Esophagus muscularis mucosa (tissue), 4 donors: Measurements from ENCODE around the genes RBM3, GATA1, PQBP1, PLP2, SYP, CACNA1F, GAGE12E and GAGE1.

DNA sequence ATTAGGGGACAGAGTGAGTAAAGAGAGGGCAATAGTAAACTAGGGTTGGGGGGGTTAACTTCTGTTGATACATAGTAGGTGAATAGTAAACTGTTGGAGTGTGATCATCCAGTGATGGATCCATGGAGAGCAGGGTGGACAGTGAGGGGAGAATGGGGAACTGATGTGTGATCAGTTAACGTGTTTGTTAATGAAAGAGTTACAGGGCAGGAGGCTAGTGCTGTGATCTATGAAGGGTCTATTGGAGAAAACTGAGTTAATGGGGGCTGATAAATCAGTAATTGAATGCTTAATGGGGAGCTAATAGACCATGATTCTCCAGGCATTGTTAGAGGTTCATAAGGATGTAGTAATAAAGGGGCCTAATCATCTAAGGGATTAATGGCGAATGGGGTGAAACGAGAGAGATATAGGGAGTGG lies 1.1 kb downstream of the FTSJ1 start:
- PRO-cap, result no peak
- RAMPAGE, long total RNA, 4 experiments, result no peak in any of the 4 experiments

DNA sequence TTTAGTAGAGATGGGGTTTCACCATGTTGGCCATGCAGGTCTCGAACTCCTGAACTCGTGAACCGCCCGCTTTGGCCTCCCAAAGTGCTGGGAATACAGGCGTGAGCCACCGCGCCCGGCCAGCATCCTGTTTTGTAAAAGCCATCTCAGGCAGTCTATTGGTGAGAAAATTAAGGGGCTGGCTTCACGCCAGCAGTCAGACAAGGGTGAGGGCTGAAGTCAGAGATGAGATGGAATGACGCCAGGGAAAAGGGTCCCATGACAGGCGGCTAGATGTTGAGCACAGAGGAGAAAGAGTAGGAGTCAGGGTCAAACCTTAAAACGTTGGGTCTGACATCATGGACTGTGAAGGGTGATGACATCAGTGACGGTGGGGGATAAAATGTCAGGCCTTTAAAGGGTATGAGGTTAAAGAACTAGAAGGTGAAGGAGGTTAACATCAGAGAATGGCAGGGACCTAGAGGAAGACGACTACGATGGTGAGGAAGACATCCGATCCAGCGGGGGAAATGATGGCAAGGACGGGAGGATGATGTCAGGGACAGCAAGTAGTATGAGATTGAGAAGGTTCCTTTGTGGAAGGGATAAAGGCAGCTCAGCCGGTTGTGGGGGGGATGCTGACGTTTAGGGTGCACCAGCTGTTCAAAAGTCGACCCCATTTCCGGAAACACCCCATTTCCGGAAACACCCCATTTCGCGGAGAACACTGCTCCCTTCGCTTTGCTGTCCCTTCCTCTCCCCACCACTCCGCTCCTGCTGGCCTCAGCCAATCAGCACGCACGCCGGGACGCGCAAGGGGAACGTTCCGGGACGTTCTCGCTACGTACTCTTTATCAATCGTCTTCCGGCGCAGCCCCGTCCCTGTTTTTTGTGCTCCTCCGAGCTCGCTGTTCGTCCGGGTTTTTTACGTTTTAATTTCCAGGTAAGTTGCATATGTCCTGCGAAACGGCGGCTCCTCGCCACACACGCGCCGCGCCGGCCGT lies at the start of gene RBM3:
Gene RBM3, plus strand, starts transcription at position 833 of the 983 bp plus-strand sequence.
- PRO-cap, result bidirectional peak, plus-strand start at position 833 of the sequence, minus-strand start at position 607 of the sequence
- RAMPAGE, long total RNA, 4 experiments, result start-site peak on the plus strand in 4 of 4 experiments, centred at positions 846 to 853 of the sequence, 765 to 2,639 reads per replicate

DNA sequence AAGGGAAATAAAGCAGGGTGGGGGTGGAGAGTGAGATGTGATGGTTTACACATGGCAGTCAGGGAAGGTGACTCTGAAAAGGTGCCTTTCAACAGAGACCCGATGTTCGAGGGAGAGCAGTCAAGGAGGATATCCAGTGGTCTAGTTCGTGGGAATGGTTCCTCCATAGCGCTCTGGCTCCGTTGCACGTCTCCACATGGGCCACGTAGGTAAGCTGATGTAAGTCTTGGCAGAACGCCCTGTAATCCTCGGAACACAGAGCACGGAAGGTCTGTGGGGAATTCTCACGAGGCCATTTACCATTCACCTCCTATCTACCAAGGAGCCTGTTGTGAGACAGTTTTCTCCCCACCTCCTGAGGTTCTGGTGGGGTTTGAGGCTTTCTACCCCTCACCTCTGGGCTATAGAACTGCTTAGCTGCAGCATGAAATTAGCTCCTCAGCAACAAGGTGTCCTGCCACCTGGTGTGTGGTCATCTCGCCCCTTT lies 7.5 kb upstream of the WDR13 start:
- PRO-cap, result no peak
- RAMPAGE, long total RNA, 4 experiments, result start-site peak on the plus strand in 1 of 4 experiments, centred at position 202 of the sequence, 8 reads per replicate

- PRO-cap, result bidirectional peak, plus-strand start at chrX:48676609, minus-strand start at chrX:48676381
- RAMPAGE, long total RNA, 4 experiments, result no peak in any of the 4 experiments
Observed at GRCh38 chrX:48675881-48676515, 7.6 kb upstream of the WAS start.

GRCh38 chrX:48711592-48712402 lies 15.3 kb downstream of the SUV39H1 start:
- PRO-cap, result no peak
- RAMPAGE, long total RNA, 4 experiments, result no peak in any of the 4 experiments

DNA sequence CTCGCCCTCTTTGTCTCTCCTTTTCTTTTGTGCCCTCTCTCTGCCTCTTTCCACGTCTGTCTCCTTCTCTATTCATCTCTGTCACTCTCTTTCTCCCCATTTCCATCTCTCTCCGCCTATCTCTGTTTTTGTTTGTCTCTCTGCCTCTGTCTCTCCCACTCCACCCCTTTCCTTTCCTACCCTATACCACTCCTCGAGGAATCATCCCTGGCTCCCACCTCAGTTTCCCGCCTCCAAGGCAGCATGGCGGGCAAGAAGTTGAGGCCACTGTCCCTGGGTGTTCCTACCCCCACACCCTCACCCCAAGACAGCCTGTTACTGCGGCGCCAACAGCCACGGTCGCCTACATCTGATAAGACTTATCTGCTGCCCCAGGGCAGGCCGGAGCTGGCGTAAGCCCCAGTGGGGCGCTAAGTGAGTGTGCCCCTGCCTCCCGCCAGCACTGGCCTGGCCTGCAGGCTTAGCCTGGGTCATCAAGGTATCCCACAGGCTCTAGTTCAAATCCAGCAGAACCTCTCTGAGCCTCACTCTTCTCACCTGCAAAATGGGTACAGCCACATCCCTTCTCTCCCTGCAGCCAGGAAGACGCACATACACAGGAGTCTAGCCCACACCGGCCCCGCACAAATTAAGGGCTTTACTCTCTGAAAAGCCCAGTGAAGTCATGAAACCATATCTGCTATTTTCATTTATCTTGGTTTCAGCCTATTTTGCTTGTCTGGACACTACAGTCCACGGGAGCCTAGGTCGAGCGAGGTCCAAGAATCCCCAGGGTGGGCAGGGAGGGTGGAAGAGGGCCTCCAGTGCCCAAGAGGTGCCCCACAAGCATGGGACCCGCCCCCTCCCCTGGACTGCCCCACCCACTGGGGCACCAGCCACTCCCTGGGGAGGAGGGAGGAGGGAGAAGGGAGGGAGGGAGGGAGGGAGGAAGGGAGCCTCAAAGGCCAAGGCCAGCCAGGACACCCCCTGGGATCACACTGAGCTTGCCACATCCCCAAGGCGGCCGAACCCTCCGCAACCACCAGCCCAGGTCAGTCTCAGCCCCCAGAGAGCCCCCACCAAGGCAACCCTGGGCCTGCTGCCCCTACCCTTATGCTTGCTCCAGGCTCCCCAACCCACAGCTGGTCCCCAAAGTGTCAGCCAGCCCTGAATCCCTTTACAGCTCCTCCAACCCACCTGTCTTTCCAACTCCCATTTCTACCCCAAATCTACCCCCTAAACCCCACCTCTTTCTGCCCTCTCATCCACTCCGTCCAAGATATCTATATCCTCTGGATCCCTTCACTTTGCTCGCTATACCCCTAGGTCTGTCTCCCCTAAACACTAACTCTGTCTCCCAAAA lies at the start of gene GATA1:
Gene GATA1, plus strand, starts transcription at position 975 of the 1,342 bp plus-strand sequence.
- PRO-cap, result no peak
- RAMPAGE, long total RNA, 4 experiments, result start-site peak on the plus strand in 1 of 4 experiments, centred at position 964 of the sequence, 5 reads per replicate

DNA sequence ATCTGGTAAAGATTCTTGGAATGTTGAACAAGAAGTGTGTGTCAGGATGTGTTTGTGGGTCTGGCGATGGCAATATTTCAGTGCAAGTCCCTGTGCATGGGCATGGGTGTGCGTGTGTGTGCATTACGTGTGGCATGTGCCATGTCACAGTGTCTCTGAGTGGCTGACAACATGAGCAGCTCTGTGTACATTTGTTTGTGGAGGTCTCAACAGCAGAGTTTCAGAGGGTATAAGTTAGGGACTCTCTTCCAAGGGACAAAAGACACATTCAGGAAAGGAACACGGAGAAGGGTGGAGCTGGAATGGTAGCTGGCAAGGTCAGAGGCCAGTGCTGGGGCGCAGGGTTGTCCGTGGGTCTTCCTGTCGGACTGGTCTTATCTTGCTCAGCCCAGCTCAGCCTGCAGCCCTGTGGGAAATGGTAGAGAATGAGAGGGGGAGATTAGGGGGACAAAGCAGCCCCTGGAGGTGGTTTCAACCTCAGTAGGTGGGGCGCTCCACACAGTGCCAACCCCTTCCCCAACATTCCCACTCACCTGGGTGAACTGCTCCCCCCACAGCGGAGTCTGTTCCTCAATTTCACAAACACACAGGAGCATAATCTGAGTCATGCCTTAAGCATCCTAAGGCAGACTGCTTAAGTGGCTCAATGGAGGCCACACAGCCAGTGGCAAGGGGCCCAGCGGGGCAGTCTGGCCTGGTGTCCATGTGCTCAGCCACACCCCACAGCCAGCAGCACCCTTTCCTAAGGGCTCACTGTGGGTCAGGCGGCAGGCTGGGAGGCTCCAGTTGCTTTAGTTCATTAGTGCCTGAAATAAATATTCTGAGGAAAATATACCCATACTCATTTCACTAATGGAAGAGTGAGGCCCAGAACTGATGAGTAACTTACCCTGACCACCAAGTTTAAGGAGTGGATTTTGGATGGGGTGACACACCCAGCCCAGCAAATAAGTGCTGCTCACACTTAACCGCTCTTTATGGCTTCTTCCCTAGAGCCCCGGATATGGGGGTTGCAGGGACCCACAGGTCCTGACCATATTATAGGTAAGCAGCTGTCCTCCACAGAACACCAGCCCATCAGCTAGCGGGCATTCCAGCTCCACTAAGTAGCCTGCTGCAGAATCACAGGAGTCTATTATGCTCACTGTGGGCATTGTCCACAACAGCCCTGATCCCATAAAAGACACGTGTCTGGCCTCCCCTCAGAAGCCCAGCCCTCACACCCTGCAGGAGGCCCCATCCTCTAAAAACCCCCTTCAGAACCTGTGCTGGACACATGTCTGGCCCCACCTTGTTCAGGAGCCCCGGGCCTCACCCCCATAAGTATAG lies 6.7 kb upstream of the HDAC6 start:
- PRO-cap, result no peak
- RAMPAGE, long total RNA, 4 experiments, result no peak in any of the 4 experiments

DNA sequence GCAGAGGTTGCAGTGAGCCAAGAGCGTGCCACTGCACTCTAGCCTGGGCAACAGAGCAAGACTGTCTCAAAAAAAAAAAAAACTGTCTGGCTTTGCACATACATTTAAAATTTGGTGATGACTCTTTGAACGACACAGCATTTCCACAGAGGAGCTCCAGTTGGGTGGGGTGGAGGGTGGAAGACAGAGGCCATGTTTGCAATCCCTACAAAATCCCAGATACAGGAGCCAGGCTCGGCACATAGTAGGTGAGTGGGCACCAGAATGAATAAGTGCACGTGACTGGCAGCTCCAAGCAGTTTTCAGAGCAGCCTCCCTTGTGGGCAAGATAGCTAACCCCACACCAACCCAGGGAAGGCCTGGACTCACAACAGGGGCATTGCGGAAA lies 1.2 kb downstream of the TIMM17B start:
- PRO-cap, result no peak
- RAMPAGE, long total RNA, 4 experiments, result no peak in any of the 4 experiments

DNA sequence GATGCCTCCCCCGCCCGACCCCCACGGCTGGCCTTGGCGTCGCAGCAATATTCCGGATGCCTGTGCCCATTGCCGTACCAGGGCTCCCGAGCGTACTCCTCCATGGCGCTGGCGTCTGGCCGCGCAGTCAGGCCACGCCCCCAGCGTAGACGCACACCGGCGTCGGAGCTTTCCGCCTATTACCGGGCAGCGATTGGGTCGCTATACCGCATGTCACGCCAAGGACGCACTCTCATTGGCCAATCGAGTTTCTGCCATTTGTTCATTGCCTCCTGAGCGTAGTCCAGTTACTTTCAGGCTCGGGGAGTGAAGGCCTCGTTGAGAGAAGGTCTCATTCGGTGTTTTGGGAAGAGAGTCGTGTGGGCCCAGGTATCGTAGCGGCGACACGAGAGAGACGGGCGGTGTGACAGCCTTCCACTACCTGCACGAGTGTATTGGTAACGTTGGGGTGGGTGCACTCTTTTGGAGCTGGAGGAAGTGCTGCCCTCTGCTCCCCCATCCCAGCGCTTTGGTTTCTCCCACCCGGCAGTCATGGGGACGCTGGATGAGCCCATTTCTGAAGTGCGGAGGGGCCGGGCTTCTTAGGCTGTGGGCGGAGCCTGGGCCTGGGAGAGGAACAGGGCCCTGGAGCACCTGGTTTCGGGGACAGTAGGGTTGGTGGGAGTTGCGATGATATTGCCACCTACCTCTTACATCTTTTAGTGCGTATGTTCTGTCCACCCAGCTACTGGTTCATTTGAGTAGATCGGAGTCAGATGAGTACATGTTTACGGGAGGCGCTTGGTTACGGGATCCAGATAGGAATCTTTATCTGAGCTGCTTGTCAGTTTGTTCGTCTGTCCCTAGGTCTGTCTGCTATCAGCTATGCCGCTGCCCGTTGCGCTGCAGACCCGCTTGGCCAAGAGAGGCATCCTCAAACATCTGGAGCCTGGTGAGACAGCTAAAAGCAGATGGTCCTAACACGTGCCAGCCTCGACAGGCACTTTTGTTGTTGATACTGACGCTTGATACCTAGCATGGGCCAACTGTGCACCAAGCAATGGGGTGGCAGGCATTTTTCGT lies at the start of gene PQBP1:
Gene PQBP1, plus strand, starts transcription at position 285 of the 1,062 bp plus-strand sequence.
- PRO-cap, result bidirectional peak, plus-strand start at position 286 of the sequence, minus-strand start at position 117 of the sequence; bidirectional peak, plus-strand start at position 645 of the sequence, minus-strand start at position 510 of the sequence
- RAMPAGE, long total RNA, 4 experiments, result start-site peak on the plus strand in 4 of 4 experiments, centred at positions 292 to 296 of the sequence, 510 to 1,492 reads per replicate; start-site peak on the minus strand in 4 of 4 experiments, centred at positions 116 to 128 of the sequence, 329 to 1,418 reads per replicate

- PRO-cap, result no peak
- RAMPAGE, long total RNA, 4 experiments, result no peak in any of the 4 experiments
Observed at GRCh38 chrX:48954698-48955279, 2.6 kb downstream of the OTUD5 start.

- PRO-cap, result no peak
- RAMPAGE, long total RNA, 4 experiments, result no peak in any of the 4 experiments
Observed at GRCh38 chrX:49028463-49028974, 14.6 kb downstream of the TFE3 start.

DNA sequence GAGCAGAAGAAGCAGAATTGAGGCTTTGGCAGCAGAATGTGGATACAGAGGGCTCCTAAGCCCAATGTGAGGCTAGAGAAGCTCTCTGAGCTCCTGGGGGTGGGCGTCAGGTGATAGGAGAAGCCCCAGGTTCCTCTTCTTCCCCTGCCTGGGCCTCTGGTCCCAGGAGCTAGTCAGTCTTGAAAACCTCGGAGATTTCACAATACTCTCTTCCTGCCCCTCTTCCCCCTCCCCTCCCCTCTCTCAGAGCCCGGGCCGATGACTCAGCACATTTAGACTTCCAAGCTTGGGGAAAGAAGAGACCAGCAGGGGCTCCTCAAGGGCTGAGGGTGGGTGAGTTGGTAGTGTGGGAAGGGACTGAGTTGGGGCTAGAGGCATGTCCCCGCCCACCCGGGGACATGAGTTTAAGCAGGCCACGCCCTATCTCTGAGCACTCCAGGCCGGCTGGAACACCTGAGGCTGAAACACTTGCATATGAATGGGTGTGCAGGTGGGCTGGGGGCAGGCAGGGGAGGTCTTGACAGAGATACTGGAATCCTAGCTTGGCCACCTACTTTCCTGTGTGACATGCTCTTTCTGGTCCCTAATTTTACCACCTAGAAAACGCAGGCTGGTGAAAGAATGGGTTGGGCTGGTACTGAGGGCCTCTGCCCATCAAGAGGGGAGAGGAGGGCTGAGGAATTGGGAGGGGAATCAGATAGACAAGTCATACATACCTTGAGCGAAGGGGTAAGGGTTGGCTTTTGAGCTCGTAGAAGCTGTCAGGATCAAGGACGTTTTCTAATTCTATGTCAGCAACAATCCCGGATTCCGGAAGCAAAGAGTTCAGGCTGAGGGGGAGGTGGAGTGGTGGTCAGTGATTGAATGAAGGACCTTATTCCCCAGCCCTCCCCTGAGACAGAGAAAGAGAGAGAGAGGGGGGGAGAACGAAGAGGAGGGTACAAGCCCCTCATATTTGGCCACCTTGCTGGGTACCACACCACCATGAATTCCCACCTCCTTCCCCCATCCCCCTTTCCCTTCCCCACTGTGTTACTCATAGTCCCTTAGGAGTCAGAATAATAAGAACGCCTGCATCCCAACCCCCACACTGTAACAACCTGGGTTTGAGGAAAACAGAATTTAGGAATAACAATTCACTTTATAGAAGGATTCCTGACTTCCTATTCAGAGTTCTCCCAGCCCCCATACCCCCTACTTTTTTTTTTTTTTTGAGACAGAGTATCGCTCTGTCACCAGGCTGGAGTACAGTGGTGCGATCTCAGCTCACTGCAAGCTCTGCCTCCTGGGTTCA lies 3.0 kb downstream of the TFE3 start:
- PRO-cap, result bidirectional peak, plus-strand start at position 433 of the sequence, minus-strand start at position 171 of the sequence
- RAMPAGE, long total RNA, 4 experiments, result start-site peak on the minus strand in 1 of 4 experiments, centred at position 298 of the sequence, 29 reads per replicate

GRCh38 chrX:49053255-49054150 lies 5.3 kb upstream of the CCDC120 start:
- PRO-cap, result unidirectional peak, plus-strand start at chrX:49053463; unidirectional peak, minus-strand start at chrX:49053856
- RAMPAGE, long total RNA, 4 experiments, result no peak in any of the 4 experiments

DNA sequence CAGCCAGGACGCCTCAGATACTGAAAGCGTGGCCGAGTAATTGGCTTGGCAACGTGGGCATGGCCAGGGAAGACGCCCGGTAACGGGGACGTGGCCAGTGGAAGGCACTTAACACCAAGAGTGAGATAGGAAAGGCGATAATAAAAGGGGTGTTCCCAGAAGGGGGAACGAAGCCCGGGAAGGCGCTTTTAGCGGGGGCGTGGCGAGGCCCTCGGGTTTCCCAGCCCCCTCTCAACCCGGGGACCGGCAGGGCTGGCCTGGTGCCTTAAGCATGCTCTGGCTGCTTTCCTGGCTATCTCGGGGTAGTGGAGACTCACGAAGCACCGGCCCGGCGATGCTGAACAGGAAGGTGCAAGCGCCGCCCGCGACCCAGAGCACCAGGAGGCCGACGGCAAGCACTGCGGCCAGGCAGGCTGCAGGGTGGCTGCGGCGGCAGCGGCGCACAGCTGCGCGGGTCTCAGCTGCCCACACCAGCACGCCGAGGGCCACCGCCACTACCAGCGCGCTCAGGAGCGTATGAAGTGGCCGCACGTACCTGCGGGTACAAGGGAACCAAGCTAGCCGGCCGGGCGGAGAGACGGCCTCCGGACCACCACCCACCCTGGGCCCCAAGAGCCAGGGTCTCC lies 1.6 kb downstream of the PRAF2 start:
- PRO-cap, result bidirectional peak, plus-strand start at position 51 of the sequence, minus-strand start outside the sequence; unidirectional peak, plus-strand start at position 295 of the sequence
- RAMPAGE, long total RNA, 4 experiments, result no peak in any of the 4 experiments

DNA sequence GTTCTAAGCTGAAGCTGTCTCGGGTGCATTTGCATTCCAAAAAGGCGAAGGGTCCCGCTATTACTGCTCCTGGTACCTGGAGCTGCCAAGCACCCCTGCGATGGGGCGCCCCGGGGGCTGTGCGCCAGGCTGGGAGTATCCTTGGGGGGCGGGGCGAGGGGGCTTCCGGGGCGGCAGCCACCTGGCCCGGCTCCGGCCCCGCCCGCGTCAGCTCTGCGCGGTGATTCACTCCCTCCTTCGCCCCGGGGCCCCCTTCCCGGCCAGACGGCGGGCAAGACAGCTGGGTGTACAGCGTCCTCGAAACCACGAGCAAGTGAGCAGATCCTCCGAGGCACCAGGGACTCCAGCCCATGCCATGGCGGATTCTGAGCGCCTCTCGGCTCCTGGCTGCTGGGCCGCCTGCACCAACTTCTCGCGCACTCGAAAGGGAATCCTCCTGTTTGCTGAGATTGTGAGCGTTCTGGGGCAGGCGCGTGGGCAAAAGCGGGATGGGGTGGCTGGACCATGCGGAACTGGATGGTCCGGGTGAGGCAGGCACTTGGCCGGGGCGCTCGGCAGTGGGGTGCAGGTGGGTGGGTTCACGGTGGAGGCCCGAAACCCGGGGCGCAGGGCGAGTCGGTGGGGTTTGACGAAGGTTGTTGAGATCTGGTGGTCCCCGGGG lies at the start of gene PLP2:
Gene PLP2, plus strand, starts transcription at position 253 of the 661 bp plus-strand sequence.
- PRO-cap, result bidirectional peak, plus-strand start at position 263 of the sequence, minus-strand start at position 123 of the sequence
- RAMPAGE, long total RNA, 4 experiments, result start-site peak on the plus strand in 4 of 4 experiments, centred at positions 251 to 264 of the sequence, 541 to 2,638 reads per replicate

GRCh38 chrX:49199977-49200576 lies at the start of gene SYP:
Gene SYP, minus strand, starts transcription at chrX:49200193.
- PRO-cap, result bidirectional peak, plus-strand start at chrX:49200358, minus-strand start at chrX:49200193
- RAMPAGE, long total RNA, 4 experiments, result start-site peak on the minus strand in 2 of 4 experiments, at chrX:49200187-49200224 at its widest, 20 to 23 reads per replicate

DNA sequence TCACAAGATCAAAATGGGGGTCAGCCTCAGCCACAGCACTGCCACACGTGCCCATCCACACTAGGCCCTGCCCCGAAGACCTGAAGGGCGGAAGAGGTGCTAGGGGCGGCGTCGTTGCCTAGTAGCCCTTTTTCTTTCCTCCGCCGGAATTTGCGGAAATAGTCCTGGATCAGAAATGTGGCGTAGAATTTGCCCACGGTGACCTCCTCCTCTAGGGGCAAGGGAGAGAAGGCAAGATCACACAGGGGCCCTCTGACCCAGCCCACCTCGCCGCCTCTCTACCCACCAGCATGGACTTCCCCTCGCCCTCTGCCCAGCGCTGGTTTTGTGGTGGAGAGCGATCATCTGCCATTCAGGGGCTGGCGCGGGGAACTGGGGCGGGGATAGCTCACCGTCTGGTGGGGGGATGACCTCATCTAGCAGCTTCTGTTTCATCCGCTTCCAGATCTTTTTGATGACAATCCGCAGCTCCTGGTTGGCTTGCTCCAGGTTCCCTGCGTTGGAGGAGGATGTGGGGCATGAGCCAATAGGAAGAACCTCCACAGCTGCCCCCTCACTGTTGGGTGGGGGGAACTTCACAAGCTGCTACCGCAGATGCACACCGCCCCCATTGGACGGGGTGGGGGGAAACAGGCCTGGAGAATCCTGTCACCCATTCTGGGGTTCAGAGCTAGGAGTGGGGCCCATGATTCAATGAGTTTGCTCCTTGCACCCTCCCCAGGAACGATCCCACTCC lies 9.7 kb upstream of the SYP start:
- PRO-cap, result no peak
- RAMPAGE, long total RNA, 4 experiments, result no peak in any of the 4 experiments

DNA sequence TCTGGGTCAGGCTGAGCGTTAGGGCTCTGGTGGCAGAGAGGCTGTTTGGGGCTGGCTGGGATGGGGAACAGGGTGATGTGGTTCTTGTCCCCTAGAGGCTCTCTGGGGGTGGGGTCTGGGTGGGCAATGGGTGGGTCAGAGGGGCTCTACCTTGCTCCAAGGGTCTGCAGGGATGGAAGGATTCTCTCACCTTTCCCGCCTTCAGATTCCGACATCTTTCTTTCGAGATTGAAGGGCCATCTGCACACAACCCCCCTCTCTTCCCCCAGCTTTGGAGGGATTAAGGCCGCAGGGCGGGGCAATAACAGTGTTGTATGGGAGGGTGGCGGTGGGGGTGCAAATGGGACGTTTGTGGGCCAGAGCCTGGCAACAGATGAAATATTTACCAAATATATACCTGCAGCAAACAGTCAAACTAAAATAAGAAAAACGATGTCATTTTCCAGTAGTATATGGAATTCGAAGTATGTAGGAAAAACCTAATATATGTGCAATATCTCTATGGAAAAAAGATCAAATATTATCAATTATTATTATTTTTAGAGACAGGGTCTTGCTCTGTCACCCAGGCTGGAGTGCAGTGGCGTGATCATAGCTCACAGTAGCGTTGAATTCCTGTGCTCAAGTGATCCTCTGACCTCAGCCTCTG lies at the start of gene CACNA1F:
Gene CACNA1F, minus strand, starts transcription at position 246 of the 649 bp plus-strand sequence.
- PRO-cap, result no peak
- RAMPAGE, long total RNA, 4 experiments, result no peak in any of the 4 experiments

- PRO-cap, result no peak
- RAMPAGE, long total RNA, 4 experiments, result no peak in any of the 4 experiments
Observed at GRCh38 chrX:49551016-49551586, at the start of gene GAGE12E. Gene GAGE12E, plus strand, starts transcription at chrX:49551289.

DNA sequence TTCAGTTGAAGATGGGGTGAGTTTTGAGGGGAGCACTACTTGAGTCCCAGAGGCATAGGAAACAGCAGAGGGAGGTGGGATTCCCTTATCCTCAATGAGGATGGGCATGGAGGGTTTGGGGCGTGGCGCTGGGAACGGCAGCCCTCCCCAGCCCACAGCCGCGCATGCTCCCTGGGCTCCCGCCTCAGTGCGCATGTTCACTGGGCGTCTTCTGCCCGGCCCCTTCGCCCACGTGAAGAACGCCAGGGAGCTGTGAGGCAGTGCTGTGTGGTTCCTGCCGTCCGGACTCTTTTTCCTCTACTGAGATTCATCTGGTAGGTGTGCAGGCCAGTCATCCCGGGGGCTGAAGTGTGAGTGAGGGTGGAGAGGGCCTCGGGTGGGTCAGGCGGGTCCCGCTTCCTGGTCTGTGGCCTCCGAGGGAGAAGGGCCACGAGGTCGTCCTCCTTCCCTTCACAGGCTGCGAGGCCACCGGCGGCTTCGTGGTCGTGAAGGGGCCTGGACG lies at the start of gene GAGE1:
Gene GAGE1, plus strand, starts transcription at position 207 of the 502 bp plus-strand sequence.
- PRO-cap, result no peak
- RAMPAGE, long total RNA, 4 experiments, result no peak in any of the 4 experiments